ENCODE data around the gene CSRP1.

GRCh38 chr1:201422285-201422642 is 734 bp upstream of the TNNI1 start:
- PRO-cap, 3 experiments: peak in 2 of 3 experiments; most common minus-strand start chr1:201422336 (in 1)
- RAMPAGE, long total RNA: no peak
- RRBS, 2 experiments: no CpG with 5 or more reads among the region's 4 CpGs

GRCh38 chr1:201506972-201507835 is at the start of gene CSRP1:
Gene CSRP1, minus strand, starts transcription at chr1:201507123.
- PRO-cap, 3 experiments: peak in 3 of 3 experiments; most common plus-strand start chr1:201507213 (in 3); most common minus-strand start chr1:201507123 (in 3)
- RAMPAGE, long total RNA: no peak
- RRBS, 2 experiments: 3% methylated on average over 19 to 23 of the region's 63 CpGs

DNA sequence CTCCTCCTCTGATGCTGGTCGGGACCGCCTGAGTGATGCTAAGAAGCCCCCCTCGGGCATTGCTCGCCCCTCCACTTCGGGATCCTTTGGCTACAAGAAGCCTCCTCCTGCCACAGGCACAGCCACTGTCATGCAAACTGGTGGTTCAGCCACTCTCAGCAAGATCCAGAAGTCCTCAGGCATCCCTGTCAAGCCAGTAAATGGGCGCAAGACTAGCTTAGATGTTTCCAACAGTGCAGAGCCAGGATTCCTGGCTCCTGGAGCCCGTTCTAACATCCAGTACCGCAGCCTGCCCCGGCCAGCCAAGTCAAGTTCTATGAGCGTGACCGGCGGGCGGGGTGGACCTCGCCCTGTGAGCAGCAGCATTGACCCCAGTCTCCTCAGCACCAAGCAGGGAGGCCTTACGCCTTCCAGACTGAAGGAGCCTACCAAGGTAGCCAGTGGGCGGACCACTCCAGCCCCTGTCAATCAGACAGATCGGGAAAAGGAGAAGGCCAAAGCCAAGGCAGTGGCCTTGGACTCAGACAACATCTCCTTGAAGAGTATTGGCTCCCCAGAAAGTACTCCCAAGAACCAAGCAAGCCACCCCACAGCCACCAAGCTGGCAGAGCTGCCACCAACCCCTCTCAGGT is 46.6 kb upstream of the IPO9 start:
- PRO-cap, 3 experiments: no peak in any of the 3 experiments
- RAMPAGE, long total RNA: no peak
- RRBS, 2 experiments: no CpG with 5 or more reads among the region's 17 CpGs

DNA sequence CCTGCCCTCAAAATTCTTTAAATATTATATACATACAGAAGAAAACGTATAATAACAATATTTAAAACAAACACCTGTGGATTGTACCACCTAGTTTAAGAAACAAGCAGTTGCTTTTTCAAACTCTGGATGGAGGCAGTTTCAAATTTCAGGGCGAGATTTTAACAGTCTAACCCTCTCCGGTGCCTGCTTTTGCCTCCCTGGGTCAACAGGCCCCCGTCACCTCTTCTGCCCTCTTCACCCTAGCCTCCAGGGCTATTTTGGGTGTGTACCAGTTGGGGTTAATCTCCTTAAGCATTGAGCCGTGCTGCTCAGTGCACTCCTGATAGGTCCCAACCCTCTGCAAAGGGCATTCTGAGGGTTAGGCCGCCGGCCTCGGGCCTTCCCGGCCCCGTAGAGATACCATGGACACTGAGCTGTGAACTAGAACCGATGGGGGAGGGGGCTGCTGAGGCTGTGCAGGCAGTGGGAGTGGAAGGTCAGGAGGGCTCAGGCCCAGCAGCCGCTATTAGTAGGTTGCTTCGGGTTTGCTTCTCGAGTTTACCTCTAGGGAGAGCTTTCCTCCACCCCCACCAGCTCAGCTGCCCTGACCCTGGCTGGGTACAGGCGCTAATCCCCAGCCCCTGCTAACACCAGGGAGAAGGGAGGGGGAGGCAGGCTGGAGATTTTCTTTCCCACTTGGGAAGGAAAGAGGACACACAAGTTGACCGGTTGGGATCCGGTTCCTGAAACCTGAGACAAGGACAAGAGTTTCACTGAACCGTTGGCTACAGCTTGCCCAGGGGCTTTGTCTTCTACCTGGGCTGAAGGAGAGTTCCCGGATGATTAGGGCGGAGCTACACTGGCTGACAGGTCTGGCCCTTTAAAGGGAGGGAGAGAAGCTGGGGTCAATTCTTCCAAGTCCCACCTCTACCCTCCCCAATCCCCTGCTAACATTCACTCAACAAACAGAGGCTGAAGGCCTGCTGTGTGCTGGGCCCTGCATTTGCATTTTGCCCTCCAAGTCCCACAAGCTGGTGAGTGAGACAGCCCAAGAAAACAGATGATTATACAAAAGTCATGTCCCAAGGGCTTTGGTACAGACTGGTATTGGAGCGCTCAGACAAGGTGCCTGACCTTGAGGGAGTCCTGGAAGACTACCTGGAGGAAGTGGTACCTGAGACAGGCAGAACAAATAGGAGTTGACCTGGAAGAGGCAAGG is 4.7 kb downstream of the LMOD1 start:
- PRO-cap, 3 experiments: peak in 1 of 3 experiments; most common plus-strand start position 946 of the sequence (in 1); most common minus-strand start position 789 of the sequence (in 1)
- RAMPAGE, long total RNA: no peak
- RRBS, 2 experiments: 14 to 15% methylated on average over 2 of the region's 21 CpGs

GRCh38 chr1:202013473-202014587 is 3.4 kb downstream of the ELF3 start:
- PRO-cap, 3 experiments: no peak in any of the 3 experiments
- RAMPAGE, long total RNA: no peak
- RRBS, 2 experiments: 89 to 91% methylated on average over 4 to 7 of the region's 25 CpGs

DNA sequence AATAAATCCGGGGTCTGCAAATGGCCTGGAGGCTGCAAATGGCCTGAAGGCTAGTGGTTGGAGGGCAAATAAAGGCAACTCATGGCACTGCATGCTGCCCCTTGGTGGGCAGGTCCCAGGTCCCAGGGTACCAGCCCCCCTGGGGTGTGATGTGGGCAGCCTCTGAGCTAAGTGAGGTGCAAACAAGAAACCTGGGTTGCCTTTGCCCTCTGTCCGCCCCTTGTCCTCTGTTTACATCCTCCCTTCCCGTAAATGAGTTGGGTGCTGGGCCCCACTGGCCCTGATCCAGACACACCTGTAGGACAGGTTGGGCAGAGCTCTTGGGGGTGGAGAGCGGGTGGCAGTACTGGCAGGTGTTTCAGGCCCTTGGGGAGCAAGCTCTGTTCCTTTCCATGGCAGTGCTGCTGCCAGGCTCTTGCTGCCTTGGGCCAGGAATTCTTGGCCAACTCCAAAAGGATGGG is 35.8 kb downstream of the ELF3 start:
- PRO-cap, 3 experiments: no peak in any of the 3 experiments
- RAMPAGE, long total RNA: no peak
- RRBS, 2 experiments: no CpG with 5 or more reads among the region's 4 CpGs

DNA sequence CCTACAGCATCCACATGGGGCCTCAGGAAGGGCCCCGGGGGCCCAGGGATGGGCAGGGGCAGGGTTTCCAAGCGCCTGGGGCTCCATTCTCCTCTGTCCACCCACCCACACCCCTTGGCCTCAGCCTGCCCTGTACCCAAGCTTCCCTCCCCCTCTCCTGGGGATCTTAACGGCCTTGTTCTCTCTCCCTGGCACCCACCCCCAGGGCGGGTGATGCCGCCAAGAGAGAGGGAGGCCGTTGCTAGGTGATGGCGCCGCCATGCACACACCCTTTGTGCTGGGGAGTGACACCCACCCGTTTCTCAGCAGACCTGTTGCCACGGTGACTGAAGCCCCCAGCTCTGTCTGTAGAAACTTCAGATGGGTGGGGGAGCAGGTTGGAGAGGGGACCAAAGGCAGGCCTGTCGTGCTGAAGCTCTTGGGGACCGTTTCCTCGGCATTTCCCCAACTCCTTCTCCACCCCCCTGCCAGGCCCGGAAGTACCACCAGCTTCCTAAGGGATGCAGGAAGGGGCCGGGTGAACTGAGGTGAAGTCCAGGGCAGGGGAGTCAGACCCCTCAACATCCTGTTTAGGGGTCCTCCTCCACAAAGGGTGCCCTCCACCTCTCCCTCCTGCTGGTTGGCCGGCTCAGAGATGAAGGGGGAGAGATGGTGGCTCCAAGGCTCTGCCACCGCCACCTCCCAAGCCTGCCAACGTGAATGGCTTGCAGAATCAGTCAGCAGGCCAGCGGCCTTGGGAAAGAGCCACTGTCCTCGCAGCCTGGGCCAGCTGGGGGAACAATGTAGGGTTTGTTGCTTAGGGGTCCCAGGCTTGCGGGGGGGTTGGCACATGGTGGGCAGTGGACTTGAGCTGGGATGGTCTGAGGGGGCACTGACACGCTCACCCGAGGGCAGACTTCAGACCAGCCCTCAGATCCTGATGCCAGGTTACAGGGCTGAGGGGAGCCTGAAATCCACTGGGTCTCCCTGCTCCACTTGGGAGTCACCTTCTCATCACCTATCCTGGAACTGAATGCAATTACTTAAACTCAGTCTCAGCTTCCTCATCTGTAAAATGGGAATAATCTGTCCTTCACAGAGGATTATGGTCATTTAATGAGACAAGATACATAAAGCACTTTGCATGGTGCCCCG is 7.9 kb downstream of the GPR37L1 start:
- PRO-cap, 3 experiments: no peak in any of the 3 experiments
- RAMPAGE, long total RNA: no peak
- RRBS, 2 experiments: 10% methylated on average over 2 of the region's 24 CpGs

GRCh38 chr1:202147509-202148060 is 3.0 kb upstream of the ARL8A start:
- PRO-cap, 3 experiments: no peak in any of the 3 experiments
- RAMPAGE, long total RNA: no peak
- RRBS, 2 experiments: no CpG with 5 or more reads among the region's 3 CpGs

- PRO-cap, 3 experiments: no peak in any of the 3 experiments
- RAMPAGE, long total RNA: no peak
- RRBS, 2 experiments: no CpG with 5 or more reads among the region's 10 CpGs
Observed at GRCh38 chr1:202153407-202154296, 6.8 kb downstream of the PTPN7 start.

DNA sequence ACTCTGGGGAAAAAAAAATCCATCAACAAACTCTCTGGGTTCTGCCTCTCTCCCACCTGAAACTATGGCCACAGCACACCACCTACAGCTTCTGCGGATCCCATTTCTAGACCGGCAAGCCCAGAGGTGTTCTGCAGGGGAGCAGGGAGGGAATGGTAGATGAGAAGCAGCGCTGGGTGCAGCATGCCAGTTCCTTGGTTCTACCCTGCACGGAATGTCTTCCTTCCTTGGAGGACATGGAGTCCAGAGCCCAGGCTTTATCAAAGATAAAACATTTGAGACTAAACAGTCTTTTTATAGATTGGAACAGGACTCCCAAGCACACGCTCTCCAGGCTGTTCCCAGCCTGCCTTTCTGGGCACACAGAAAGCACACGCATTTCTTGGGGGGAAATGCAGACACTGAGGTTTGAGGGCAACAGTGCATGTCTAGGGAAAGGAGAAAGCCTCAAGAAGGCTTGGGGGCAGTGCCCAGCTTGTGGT is 29.5 kb downstream of the LGR6 start:
- PRO-cap, 3 experiments: no peak in any of the 3 experiments
- RAMPAGE, long total RNA: no peak
- RRBS, 2 experiments: no CpG with 5 or more reads among the region's 6 CpGs

GRCh38 chr1:202483197-202483699 is 134.7 kb downstream of the PPP1R12B start:
- PRO-cap, 3 experiments: peak in 1 of 3 experiments; most common minus-strand start chr1:202483498 (in 1)
- RAMPAGE, long total RNA: no peak
- RRBS, 2 experiments: no CpG with 5 or more reads among the region's 4 CpGs

DNA sequence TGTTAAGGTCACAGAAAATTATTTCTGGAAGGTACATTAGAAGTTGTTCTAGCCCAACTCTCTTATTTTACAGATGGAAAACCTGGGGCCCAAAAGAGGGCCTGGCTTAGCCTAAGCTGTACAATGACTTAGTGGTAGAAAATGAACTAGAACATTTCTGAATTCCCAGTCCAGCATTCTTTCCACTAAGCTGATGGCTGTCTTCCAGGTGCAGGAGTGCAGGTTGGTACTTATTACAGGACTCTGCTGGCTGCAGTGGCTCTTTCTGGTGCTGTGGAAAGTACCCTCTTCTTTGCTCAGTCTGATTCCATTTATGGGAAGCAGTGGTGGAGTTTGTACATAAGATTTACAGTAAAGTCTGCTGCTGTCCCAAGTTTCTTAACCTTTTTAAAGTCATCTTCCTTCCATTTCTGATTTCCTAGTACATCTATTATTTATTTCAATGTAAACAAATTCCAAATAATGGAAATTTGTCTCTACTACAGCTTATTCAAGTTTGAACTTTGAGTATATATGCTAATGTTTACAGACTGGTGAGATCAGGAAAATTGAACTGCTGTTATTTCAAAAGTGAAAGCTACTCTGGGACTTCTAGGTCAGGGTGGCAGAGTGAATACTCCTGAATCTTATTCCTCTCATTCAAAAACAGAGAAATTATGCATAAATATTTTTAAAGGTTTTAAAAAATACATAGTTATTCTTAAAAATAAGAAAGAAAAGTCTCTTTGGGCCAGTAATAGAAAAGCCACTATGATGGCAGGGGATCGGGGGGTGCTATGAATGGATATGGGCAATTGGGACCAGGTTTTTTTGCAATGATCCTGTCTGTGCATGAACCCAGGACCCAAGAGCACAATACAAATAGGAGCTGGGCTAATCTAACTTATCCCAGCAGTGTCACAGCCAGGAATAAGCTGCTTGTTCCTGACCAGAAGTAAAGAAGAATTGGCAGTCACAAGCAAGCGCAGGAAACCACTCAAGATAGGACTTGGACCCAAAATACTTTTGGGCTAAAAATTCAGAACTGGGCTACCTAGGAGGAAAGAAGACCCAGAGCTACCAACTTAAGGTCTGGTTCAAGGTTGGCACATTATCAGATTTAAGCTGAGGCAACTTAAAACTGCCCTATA is 172.0 kb downstream of the PPP1R12B start:
- PRO-cap, 3 experiments: no peak in any of the 3 experiments
- RAMPAGE, long total RNA: no peak
- RRBS, 2 experiments: no CpG with 5 or more reads among the region's 2 CpGs

- PRO-cap, 3 experiments: no peak in any of the 3 experiments
- RAMPAGE, long total RNA: no peak
Observed at GRCh38 chr1:202552558-202553018, 157.7 kb downstream of the SYT2 start.

DNA sequence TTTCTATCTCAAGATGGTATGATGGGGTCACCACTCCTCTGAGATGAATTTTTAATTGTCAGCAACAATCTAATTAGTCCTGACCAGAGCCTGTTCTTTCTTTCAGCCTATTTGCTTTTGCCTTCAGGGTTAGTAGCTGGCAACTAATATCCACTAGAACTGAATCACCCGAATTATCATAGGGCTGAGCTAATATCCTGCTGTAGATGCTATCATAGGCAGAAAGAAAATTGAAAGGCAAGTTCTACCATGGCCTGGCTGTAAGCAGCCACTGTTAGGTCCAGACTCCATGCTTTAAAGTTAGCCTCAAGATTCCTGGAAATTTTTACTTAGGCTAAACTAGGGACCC is 134.0 kb downstream of the SYT2 start:
- PRO-cap, 3 experiments: no peak in any of the 3 experiments
- RAMPAGE, long total RNA: no peak
- RRBS, 2 experiments: no CpG with 5 or more reads among the region's 1 CpG

DNA sequence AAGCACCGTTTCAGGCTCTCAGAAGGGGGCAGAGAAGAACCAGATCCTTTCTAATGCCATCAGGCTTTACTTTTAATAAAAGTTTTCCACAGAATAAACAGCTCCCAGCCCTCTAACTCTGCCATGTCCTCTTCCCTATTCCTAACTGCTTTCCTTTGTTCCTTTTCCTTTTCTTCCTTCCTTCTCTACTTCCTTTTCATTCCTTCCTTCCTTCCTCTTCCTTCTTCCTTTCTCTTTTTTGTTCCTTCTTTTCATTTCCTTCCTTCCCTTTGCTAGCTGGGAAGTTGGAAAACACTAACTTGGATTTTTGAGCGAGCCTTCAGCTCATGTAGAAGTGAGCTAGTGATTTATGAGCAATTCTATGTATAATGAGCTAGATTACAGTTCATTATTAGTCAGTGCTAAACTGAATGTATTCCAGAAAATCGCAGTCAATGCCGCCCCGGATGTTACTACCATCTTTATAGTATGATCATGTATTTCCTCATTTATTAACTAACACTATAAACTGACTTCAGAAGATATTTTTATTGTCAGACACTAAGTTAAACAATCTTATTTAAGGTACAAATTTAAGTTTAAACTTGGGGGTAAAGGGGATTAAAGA is 46.1 kb downstream of the KDM5B start:
- PRO-cap, 3 experiments: no peak in any of the 3 experiments
- RAMPAGE, long total RNA: no peak
- RRBS, 2 experiments: no CpG with 5 or more reads among the region's 5 CpGs

DNA sequence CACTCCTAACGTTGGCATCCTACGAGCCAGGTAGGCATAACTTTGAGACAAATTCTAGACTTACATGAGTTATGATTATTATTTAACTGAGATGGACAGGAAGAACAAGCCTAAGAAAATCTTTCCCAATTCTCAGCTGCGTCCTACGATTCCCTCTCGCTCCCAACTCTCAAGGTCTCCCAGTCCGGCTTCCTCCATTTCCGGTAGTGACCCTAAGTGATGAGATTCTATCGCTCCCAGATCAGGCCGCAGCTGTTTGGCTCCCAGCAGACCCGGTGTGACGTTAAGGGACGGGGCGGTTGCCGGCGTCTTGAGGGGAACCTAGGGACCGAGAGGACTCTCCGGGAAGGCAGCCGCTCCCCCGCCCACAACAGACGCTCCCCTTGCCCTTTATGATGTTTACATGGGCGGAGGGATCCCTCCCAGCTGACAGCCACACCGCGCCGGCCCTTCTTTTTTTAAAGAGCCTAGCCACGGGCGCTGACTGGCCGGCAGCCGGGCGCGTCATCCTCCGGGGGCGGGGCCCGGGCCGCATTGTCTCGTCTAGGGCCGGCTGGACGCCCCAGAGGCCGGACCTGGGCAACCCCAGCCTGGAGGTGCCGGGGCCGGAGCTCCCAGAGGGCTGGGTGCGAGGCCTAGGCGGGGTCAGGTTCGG is 2.3 kb upstream of the KDM5B start:
- PRO-cap, 3 experiments: peak in 3 of 3 experiments; most common plus-strand start position 565 of the sequence (in 3); most common minus-strand start position 208 of the sequence (in 1)
- RAMPAGE, long total RNA: no peak
- RRBS, 2 experiments: 2 to 3% methylated on average over 16 to 19 of the region's 43 CpGs

DNA sequence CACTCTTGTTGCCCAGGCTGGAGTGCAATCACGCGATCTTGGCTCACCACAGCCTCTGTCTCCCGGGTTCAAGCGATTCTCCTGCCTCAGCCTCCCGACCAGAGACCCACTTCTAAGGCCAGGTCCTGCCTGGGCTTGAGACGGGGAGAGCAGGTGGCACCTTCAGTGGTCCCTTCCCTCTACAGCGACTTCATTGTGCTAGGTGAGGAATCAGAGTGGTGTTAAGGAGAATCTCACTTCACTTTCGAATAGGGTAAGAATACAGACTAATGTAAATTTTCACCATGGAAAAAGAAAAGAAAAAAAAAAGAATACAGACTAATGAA is 31.0 kb downstream of the RABIF start:
- PRO-cap, 3 experiments: no peak in any of the 3 experiments
- RAMPAGE, long total RNA: no peak
- RRBS, 2 experiments: no CpG with 5 or more reads among the region's 8 CpGs

DNA sequence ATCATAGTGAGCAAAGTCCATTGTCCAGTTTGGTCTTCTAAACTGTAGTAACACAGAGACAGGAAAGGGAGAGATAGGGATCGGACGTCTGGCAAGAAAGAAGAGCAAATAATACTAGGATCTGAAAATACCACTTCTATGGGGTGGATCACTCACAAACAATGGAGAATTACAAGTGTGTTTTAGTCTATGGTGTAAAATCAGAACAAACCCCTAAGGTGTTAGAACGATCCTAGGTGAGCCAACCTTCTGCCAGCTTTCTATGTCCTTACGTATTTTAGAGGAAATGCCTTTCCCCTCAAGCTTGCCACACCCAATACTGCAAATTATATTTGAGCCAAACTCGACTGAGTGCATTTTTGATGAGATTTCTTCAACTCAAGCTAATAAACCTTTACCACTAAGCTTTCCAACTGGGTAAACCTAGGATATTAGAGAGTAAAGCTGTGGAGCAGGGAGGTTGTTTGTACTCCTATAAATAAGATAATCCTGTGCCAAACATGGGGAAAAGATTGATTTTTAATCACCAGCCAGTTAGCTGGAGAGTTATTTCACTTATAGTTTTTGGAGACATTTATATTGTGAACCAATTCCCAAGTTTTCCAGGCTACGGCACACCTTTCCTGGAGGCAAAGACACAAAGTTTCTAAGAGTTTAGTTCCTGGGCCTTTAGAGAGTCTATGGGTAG is 3.7 kb downstream of the ADIPOR1 start:
- PRO-cap, 3 experiments: no peak in any of the 3 experiments
- RAMPAGE, long total RNA: no peak
- RRBS, 2 experiments: no CpG with 5 or more reads among the region's 6 CpGs

GRCh38 chr1:202959010-202960314 is 1.4 kb upstream of the ADIPOR1 start:
- PRO-cap, 3 experiments: no peak in any of the 3 experiments
- RAMPAGE, long total RNA: no peak
- RRBS, 2 experiments: no CpG with 5 or more reads among the region's 8 CpGs

GRCh38 chr1:202961940-202962613 is 4.0 kb upstream of the ADIPOR1 start:
- PRO-cap, 3 experiments: no peak in any of the 3 experiments
- RAMPAGE, long total RNA: no peak
- RRBS, 2 experiments: no CpG with 5 or more reads among the region's 5 CpGs

Measured in skeletal muscle tissue (tissue), 7 donors.